Neural cell (in vitro differentiated cells): ENCODE results near the genes CENPN and GAN.

DNA sequence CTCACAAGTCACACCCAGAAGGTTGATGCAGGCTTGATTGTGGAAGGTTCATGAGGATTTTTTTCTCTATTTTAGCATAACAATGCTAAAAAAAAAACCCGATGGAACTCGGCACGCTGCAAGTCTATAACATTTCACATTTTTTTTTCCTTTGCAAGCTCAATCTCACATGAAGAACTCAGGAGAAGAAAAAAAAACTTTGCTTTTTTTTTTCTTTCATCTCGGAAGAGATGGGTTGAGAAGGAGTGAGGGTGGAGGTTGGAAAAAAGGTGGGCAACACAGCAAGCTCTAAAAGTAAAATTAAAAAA is 2.6 kb downstream of the MAF start:
- RAMPAGE, long total RNA = no peak

- RAMPAGE, long total RNA = no peak
Observed at GRCh38 chr16:79721252-79721794, 120.8 kb upstream of the MAF start.

GRCh38 chr16:80023808-80024094 is 423.2 kb upstream of the MAF start:
- RAMPAGE, long total RNA = no peak

DNA sequence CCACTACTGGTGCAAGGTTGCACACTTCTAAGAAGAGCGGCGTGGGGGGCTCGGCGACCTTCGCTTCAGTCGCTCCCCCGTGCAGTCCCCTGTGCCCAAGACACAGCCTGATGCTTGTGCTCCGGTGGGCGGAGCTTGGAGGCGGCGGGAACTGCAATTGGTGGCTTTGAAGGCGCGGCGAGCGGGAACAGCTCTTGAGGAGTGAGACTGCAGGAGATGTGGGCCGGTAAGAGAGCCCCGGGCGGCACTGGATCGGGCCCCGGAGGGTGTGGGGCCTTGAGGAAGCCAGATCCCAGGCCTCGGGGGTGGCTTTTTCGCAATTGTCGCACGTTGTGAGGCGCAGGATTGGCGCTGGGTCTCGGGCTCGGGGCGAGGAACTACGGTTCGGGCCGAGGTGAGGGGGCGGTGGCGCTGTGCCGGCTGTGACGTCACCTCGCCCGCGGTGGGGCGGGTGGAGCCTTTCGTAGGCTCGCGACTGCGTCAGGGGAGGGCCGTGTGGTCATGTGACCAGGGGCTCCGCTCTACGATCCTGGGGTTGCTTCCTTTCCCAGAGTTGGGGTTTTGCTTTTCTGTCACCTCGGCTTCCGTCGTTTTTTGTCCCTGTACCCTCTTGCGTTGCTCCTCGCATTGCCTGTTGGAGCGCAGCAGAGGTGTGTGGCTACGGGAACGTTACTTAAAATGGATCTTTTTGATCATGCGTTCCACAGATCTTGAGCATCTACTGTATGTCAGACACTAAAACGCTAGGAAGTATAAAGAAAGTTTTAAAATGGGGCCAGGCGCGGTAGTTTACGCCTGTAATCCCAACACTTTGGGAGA is at the start of gene CENPN:
TSS of gene CENPN (plus strand) at position 163 of the 819 bp plus-strand sequence.
- RAMPAGE, long total RNA = start-site peak on the plus strand centred at position 188 of the sequence, 34 bp wide, 29 and 38 reads in 2 replicates

DNA sequence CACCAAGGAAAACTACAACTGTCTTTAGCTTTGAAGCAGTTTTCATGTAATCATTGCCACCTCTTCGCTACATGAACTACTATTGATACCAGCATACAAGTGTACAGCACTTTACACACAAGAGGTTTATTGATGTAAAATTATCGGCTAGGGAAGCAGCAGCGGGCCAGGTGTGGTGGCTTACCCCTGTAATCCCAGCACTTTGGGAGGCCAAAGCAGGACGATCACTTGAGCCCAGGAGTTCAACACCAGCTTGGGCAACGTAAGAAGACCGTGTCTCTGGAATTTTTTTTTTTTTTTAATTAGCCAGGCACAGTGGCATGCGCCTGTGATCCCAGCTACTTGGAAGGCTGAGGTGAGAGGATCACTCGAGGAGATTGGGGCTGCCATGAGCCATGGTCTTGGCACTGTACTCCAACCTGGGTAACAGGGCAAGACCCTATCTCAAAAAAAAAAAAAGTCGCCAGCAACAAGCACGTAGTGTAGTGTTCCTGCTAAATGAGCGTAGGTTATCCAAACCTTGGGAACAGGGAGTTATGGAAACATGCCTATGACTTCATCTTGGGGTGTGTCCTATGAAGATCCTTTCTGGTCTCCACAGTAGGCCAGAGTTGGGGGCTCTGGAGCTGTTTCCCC is 10.0 kb downstream of the ATMIN start:
- RAMPAGE, long total RNA = no peak

DNA sequence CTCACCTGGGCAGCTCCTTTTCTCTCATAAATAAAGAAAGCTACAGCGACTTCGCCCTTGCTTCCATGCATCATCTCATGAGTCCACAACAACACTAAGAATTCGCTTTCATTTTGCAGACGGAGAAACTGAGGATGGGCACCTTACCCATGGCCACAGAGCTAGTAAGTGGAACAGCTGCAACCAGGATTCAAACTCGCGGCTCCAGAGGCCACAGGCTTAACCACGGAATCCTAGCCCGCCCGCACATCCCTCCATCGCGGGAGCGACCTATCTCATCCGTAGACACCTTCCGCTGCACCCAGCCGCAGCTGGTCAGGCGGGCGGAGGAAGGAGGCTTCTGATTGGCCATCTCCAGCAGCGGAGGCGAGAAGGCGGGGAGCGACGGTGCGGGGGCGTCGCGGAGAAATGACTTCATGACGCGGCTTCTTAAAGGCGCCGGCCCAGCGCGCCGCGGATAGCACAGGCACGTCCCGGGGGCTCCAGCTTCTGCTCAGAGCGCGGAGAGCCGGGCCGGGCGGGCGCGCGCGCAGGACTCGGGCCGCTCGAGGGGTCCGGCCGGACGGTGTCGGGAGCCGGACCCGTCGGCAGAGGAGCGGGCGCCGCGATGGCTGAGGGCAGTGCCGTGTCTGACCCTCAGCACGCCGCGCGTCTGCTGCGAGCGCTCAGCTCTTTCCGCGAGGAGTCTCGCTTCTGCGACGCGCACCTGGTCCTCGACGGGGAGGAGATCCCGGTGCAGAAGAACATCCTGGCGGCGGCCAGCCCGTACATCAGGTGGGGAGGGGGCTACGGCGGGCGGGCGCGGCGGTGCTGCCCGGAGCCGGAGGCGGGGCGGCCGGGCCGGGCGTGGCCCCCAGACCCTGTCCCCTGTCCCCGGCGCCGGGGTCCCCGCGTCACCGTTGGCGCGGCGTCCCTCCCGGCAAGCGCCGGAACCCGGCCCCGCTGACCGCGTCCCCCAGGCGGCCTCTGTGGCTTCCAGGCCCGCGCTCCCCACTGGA is at the start of gene GAN:
TSS of gene GAN (plus strand) at position 456 of the 998 bp plus-strand sequence.
- RAMPAGE, long total RNA = start-site peak on the minus strand centred at position 282 of the sequence, 31 bp wide, 313 and 37 reads in 2 replicates

GRCh38 chr16:81431770-81432516 is 12.7 kb upstream of the CMIP start:
- RAMPAGE, long total RNA = no peak

DNA sequence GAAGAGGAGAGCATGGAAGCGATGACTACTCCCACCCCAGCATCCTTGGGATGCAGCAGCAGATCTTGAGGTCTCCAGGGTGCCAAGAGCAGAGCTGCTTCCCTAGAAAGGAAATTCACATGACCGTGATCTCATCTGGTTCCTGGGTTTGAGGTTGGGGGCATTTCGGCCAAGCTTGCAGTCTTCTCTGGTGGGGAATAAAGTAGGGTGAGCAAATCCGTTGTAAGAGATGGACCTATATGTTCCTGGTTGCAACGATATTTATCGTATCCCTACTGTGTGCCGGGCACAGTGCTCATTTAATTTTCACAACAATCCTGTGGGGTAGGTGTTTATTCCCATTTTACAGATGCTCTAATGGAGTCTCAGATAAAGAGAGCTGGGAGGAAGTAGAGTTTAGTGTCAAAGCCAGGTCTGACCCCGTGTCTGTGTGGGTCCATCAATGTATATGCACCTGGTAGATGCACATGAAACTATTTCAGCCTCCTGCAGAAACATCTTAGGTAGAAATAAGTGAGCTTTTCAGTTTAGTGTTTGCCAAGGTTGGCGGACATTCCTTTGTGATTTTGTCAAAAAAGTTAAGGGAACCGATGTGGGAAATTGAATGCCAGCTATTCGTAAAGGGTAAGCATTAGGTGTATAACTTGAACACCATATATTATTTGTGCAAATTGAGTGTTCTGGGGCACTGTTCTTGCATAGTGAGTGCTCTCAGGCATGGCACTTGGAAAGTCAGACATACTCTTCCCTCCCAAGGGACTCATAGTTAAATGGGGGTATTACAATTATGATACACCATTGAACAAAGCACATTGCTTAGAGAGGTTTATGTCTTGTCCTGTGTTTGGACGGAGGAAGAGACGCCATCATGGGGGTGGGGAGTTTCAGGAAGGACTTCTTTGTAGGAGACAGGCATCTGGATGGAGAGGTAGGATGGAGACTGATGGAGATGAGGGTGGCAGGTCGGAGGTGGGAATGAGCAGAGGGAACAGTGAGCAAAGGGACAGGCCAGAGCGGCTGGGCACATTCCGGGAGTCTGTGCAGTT is 9.7 kb downstream of the CMIP start:
- RAMPAGE, long total RNA = no peak

DNA sequence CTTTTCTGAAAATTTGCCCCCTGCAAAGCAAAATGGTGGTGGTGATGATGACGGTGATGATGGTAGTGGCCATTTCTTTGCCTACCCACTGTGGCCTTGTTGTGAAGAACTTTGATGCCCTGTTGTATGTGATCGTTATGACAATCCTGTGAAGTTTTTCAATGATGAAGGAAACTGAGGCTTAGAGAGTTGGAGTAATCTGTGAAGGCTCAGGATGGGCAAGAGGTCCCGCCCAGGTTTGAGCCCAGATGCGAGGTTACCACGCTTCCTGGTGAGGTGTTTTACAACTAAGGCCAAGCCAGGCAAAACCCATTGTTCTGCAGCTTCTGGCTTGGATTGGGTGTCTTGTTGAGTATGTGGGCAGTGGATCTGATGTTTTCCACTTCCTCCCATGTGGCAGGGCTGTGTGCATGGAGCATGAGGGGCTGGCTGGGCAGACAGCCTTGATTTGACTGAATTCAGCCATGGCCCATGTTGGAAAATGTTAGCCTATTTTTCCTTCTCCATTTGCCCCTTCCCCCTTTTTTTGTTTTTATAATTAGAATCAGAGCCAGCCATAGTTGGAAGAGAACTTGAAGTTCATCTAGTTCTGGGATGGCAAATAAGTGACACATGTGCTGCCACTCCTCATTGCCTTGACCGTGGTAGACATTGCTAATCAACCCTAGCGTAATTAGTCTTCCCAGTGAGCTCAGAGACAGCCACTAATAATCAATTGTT is 16.3 kb downstream of the CMIP start:
- RAMPAGE, long total RNA = no peak

DNA sequence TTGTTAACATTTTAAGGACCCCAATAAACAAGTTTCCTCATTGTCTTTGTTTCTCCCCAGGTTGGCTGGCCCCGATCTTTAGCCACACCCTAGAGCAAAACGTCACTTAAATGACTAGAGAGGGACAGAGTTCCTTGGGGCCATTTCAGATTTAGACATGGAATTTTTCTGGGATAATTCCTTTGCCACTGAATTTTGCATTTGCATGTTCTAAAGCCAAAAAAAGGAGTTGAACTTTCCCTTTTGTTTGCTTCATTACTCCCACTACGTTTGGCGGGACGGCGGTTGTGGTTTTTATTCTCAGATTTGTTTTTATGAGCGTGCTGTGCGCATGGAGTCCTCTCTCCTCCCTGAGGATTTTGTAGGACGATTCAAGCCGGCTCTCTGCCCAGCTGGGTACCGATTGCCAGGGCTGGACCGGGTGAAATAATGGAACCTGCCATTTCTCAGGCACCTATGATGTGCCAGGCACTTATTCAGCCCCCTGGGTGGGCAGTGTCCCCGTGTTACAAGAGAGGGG is 18.6 kb downstream of the CMIP start:
- RAMPAGE, long total RNA = no peak

DNA sequence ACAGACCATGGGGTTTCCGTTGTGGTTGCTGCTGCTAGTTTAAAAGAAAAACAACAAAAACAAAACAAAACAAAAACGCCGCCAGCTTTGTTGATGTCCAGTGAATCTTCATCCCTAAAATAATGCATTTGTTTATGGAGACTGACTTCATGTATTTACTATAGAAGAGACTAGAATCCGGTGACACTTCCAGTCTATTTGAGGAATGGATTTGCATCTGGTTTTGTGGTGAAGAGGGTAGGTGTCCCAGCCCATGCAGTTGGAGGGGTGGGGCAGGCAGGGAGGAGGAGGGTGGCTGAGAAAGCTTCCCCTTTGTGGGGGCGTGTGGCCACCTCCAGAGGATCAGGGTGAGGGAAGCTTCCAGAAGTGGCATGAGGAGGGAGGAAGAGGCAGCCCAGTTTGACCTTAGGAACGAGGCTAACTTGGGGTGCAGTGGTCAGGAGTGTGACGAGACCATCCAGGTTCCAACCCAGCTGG is 69.4 kb downstream of the CMIP start:
- RAMPAGE, long total RNA = no peak

DNA sequence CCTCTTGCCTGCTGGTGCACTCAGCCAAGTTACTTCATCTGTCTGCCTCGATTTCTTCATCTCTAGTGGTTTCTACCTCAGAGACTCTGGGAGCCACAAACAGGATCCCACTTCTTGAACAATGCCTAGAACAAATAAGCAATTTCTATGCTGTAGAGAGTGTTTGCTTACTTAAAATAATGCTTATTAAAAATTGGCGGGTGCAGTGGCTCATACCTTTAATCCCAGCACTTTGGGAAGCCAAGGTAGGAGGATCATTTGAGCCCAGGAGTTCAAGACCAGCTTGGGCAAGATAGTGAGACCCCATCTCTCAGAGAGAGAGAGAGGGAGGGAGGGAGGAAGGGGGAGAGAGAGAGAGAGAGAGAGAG is 75.6 kb downstream of the CMIP start:
- RAMPAGE, long total RNA = no peak

- RAMPAGE, long total RNA = no peak
Observed at GRCh38 chr16:81549629-81549855, 104.9 kb downstream of the CMIP start.

DNA sequence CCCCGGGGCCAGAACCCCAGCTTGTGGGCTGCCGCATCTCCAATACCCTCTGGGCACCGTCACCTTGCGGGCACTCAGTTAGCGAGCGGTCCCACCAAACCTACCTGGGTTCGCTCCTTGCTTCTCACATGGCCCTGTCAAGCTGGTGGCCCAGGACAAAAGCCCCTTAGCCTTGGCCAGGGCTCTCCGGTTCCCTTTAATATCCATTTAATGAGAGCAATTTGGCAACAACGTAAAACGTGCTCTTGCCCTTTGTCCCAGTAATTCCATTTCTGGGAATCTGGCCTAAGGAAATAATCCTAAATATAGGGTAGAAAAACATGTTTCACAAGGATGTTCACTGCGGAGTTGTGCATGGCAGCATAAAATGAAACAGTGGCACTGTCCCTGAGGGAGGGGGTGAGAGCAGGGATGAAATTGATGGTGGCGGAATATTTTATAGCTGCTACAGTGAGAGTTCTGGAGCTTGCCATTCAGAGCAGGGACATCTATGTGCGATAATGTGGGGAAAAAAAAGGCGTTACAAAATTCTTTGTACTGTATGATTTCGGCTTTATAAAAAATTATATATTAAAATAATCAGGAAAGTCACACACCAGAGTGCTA is 157.2 kb downstream of the CMIP start:
- RAMPAGE, long total RNA = no peak

DNA sequence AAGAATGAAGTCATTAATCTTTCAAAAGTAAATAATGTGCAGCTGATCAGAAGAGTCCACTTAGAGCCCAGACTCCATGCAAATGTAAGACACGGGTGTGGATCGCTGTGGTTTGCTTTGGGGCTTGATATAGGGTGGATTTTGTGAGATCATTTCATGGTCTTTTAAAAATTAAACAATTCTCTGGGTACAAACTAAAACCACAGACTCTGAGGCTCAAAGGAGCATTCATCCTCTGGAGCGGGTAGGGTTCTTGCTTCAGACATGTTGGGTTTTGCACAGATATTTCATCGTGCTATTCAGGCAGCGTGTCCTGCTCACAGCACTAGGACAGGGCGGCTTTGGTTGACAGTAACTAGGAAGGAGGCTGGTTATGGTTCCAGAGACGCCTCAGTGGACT is 129.4 kb upstream of the PLCG2 start:
- RAMPAGE, long total RNA = no peak

- RAMPAGE, long total RNA = no peak
Observed at GRCh38 chr16:81654945-81656125, 123.8 kb upstream of the PLCG2 start.

- RAMPAGE, long total RNA = no peak
Observed at GRCh38 chr16:81694585-81694926, 84.5 kb upstream of the PLCG2 start.

GRCh38 chr16:81694927-81695282 is 84.2 kb upstream of the PLCG2 start:
- RAMPAGE, long total RNA = no peak

DNA sequence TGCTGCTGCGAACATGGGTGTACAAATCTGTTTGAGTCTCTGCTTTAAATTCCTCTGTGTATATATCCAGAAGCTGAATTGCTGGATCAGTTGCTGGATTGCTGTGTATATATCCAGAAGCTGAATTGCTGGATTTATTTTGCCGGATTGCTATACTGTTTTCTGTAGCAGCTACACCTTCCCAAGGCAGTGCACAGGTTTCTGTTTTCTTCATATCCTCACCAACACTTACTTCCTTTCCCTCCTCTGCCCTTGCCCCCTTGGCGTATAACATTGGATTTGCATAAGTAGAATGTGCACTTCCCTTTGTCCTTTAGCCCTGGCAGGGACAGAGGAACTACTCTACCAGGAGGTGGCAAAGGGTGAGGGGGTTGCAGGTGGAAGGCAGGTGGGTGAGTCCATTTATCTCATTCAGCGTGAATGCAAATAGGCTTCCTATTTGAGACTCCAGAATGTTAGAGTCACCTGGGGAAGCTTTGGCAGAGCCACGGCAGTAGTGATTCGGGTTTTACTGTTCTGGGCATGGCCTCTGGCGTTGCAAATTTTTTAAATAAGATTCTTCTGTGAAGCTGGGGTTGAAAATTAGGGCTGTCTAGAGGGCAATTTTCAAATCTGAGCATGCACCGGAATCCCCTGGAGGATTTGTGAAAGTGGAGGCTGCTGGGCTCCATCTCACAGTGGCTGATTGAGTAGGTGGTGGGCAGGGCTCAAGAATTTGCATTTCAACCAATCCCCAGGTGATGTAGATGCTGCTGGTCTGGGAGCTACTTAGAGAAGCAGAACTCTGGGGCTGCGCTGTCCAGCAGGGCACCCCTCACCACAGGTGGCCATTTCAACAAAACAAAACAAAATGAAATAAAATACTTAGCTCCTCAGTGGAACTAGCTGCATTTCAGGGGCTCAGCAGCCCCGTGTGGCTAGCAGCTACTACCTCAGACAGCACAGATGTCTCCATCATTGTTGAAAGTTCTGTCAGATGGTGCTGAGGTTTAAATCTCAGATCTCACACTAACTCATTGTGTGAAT is 84.7 kb downstream of the PLCG2 start:
- RAMPAGE, long total RNA = no peak

DNA sequence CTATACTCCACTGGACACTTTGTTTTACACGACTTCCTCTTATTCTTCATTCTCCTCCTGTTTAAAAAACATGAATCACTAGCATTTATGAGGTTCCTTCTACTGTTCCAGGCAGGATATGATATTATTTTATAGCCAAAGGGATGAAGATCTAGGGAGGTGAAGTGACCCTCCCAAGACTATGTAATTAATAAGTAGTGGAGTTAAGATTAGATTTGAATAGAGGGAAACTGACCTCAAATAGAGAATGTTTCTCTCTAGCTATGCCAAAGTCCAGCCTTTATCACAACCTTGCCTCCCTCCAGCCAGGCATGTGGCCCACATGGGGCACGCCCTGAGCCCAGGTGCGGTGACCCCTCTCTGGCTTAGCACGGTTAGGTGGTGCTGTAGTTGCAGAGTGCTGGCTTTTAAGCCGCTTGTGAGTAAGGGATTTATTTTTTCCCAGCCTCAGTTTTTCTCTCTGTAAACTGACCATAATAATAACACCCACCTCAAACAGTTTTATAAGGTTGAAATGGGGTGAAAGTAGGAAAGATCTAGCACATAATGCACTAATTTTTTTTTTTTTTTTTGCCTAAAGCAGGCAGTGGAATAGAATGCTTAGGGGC is 1.1 kb upstream of the HSD17B2 start:
- RAMPAGE, long total RNA = no peak